Skeletal muscle satellite cell (primary cell): ENCODE data around the genes ADAM10 and GTF2A2.

GRCh38 chr15:58330020-58330913 lies 101.5 kb upstream of the LIPC start:
- CAGE, long polyA plus RNA, result no peak

DNA sequence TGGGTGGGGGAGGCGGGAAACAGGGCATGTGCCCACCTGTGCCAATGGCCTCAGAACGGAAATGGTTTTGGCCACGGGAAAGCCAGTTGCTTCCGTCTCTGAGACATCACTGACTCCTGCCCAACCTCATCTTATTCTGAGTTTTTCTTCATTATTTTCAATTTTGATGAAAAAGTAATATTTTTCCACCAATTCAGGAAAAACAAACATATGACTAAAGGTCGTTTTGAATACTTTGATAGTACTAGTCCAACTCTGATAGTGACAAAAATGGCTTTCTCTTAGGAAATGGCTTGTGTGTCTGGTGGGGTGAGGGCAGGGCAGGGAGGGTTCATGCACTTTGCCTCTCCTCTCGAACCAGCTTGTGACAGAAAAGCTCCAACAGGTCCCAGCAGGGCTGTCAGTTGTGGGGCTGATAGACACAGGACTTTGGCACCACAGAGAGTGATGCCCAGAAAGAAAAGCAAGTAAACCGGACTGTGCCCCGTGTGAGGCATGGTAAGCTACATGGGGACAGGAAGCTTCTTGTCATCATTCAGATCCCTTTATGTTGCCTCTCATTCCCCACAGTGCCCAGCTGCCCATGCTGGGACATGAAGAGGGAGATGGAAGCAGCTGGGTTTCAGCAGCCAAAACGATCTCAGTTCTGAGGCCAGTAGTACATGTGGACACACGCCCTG lies 29.9 kb upstream of the LIPC start:
- CAGE, long polyA plus RNA, result no peak

GRCh38 chr15:58423161-58423528 lies 8.6 kb upstream of the LIPC start:
- CAGE, long polyA plus RNA, result no peak

DNA sequence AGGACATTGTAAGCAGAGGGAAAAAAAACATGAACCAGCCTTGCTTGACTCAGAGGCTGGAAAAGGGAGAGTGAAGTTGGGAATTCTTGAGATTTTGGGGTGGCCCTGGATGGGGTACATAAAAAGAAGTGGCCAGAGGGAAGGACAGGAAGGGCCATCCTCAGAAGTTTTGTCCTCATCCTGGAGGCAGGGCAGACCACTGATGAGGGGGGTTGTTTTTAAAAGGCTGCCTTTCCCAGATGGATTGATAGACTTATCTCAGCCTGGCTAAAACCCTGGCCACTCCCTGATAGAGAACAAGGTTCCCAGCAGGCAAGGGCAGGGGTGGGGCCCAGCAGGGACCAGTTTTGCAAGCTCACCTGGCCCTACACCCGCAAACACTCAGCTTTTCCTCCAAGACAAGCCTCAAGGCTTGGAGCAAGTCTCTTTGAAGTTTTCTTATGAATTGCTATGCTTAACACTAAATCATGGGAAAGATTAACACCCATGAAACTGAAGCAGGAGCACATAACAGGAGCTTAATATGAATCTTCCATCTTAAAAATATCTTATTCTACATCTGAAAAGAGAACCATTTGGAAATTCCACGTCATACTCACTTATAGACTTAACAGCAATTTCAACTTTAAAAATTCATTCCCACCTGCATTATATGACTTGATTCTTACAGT lies 9.1 kb downstream of the LIPC start:
- CAGE, long polyA plus RNA, result no peak

GRCh38 chr15:58458913-58459495 lies 27.2 kb downstream of the LIPC start:
- CAGE, long polyA plus RNA, result no peak

DNA sequence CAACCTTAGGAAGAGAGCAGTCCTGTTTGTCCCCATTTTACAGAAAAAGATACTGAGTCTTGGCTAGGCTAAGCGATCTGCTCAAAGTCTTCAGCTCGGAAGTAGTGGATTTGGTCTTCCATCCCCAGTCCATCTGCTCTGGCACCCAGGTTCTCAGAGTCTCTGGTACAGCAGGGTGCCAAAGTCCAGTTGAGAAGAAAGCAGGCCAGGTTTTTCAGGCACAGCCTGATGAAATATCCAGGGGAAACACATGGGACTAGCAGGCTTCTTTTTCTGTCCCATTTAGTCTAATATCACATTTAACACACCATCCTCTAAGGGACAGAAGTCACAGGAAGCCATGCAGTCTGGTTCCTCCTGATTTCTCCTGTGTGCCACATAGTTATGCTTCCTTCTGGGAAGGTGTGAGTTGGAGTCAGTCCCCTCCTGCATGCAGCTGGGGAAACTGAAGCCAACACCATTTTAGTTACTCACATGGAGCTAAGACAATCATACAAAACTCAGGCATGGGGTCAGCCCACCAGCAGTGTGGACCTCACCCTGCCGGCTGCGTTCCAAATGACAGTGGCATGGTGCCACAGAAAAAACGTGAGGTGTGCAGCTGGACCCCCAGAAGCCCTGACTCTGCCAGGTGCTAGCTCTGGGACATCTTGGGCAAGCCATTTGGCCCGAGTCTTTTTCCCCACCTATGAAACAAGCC lies 44.4 kb downstream of the LIPC start:
- CAGE, long polyA plus RNA, result no peak

- CAGE, long polyA plus RNA, result no peak
Observed at GRCh38 chr15:58667003-58668219, 82.1 kb downstream of the ADAM10 start.

- CAGE, long polyA plus RNA, result no peak
Observed at GRCh38 chr15:58749539-58750190, at the start of gene ADAM10. ADAM10 (minus strand) TSS chr15:58749707.

DNA sequence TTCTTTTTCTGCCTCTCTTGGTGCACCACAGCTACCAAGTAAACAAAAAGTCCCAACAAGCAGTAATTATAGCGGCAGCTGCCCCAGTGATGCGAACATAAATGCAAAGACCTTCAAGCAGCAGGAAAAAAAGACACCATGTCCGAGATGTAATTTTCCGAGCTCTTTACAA lies 570 bp upstream of the ADAM10 start:
- CAGE, long polyA plus RNA, result no peak

DNA sequence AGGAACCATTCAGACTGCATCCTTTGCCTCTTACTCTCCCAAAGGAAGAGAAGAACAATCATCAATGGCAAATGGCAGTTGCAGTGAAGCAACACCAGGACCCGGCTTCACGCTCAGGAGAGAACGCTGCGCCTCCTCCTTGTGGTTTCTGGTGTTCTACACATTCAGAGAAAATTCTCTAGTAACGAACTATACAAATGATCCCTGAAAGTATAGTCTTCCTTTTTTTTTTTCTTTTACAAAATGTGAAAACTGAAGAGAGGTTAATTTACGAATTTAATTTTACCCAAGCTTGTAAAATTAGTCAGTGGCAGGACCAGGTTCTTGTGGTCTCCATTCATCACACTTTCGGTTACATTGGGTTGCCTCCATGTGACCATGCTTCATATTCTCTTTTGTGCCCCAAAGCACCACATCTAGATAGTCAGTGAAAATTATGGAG lies 10.6 kb upstream of the MINDY2 start:
- CAGE, long polyA plus RNA, result no peak

- CAGE, long polyA plus RNA, result no peak
Observed at GRCh38 chr15:58833404-58834307, 62.6 kb downstream of the MINDY2 start.

DNA sequence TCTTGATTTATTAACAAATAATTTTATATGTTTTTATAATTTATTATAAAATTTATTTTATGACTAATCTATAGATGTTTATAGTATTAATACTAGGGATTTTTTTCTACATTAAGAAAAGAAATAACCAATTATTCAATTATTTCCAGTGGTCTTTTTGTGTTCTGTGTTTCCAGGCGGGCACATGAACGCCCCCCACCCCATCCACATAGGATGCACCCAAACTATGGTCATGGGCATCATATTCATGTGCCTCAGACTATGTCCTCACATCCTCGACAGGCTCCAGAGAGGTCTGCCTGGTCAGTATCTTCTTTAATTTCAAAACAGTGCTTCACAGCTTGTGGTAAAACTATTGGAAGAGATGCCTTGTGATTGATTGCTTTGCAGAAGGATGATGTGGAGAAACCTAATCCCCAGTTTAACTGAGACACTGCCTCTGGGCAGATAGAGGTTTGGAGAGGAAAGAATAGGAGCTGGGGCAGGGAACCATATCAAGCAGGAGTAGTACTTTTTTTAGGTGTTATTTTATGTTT lies 20.9 kb upstream of the CCNB2 start:
- CAGE, long polyA plus RNA, result no peak

DNA sequence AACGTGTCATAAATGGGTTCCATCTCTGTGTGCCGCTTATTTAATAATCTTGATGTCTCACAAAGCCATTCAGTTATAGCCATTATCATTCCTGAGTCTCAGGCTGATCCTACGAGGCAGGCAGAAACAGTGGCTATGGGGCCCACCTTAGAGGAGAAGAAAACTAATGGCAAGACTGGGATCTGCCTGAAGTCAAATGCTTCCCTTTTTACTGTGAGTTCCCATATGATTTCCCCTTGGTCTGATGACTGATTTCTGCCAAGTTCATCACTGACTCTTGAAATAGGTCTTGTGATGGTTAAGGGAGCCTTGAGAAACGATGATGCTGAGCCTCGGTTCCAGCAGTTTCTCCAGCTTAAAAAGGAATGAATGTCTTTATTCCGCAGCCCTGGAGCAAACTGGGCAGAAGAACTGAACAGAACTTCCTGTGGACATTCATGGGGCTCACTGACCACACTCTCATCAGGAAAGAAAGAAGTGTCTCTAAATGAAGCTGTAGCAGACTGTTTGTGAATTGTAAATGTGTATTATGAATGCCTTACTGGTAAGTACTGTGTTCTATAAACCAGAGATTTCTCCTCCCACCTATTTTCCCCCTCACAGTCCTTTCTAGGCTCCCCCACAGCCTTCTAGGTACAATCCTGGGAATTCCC lies 29.3 kb upstream of the LDHAL6B start:
- CAGE, long polyA plus RNA, result no peak

DNA sequence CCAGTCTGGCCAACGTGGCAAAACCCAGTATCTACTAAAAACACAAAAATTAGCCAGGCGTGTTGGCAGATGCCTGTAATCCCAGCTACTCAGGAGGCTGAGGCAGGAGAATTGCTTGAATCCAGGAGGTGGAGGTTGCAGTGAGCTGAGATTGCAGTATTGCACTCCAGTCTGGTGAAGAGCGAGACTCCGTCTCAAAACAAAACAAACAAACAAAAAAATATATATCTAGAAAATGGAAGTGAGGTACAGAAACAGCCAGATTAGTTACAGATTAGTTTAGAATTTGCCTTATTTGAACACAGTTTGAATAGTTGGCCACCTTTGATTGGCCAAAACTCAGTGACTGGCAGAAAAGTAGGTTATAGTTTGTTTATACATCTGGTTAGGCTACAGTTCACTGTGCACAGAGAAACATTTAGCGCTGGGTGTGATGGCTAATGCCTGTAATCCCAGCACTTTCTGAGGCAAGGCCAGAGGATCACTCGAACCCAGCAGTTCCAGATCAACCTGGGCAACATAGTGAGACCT lies 51.6 kb downstream of the LDHAL6B start:
- CAGE, long polyA plus RNA, result no peak

DNA sequence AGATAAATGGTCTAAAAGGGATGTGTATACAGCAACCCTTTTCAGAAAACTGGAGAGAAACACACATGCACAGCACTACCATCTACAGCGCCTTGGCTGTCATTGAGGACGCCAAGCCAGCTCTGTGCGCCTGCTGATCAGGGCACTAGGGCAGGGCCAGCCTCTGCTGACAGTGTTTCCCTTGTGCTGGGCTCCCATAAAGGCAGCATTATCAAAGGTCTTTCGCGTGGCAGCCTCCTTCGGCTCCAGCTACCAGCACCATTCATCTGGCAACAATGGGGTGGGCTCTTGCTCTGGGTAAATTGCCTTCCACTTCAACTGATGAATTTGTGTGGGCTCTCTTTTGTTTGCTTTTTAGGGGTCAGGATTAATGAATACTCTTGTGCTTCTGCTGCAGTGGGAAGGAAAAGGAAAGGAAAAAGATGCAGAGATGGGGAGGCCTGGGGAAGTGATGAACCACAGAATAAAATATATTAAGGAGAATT lies 53.5 kb downstream of the LDHAL6B start:
- CAGE, long polyA plus RNA, result no peak

GRCh38 chr15:59271795-59272256 lies 65.2 kb downstream of the LDHAL6B start:
- CAGE, long polyA plus RNA, result no peak

DNA sequence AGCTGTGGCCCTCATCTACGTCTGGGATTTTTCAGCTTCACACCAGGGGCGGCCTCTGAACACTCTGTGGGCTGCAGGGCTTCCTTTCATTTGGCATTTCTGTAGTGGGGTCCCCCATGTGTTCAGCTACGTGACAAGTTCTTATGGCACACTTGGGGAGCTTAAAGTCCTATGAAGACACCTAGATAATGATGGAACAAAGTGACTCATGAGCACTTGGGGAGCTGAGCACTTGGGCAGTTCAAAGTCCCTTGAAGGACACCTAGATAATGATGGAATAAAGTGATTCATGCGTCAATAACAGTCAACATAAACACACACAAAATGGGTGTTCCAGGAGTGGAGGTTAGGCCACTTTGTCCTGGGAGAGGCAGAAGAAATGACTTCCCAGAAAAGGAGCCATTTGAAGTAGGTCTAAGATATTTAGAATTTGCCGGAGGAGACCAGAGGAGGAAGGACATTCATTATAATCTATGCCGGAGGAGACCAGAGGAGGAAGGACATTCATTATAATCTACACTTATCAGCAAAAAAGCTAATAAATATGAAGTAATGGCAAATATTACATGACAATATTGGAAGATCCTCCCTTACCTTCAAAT lies 66.6 kb downstream of the LDHAL6B start:
- CAGE, long polyA plus RNA, result no peak

DNA sequence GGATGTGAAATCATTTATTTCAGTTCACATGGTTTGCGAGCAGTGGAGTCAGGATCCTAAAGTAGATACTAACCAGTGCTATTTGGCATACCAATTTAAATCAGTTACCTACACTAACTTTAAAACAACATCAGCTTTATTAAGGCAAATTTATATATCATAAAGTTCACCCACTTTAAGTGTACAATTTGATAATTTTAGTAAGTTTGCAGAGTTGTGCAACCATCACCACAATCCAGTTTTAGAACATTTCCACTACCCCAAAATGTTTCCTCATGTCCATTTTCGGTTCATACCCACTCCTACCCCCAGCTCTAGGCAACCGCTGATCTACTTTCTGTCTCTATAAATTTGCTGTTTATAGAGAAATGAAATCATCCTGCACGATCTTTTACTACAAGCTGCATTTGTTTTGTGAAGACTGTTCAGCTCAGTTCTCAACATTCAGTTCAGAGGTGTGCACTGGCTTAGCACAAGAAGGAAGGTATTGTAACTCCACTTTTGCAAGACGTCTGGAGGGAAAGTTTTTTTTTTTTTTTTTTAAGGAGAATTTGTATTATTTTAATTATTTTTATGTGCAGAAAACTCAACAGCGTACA lies 31.5 kb upstream of the FAM81A start:
- CAGE, long polyA plus RNA, result no peak

DNA sequence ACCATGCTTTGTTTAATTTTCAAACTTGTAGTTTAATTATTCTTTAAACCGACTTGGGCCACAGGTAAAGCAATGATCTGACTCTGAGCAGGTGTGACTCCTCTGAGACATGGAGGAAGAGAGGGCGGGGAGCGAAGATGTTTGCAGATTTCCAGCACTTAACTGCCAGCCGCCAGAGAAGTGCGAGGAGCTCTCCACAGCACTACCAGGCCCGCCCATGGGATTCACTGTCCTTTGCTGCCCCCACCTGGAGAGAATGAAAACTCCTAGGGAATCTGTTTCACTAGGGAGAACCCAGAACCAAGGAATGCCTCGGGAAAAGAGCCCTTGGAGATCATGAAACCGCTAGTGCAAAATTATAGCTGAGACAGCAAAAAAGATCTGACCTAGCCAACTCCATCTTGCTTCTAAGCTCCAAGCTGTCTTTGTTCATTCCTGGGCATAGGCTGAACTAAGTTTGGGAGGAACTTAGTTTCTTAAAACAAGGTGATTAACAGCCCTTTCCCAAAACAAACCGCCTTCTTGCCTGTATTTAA lies 82.7 kb upstream of the GCNT3 start:
- CAGE, long polyA plus RNA, result no peak

- CAGE, long polyA plus RNA, result no peak
Observed at GRCh38 chr15:59656929-59658040, at the start of gene GTF2A2. GTF2A2 (minus strand) TSS chr15:59657515.